Choroid plexus epithelial cell (primary cell): ENCODE measurements around a stretch of chr16.

DNA sequence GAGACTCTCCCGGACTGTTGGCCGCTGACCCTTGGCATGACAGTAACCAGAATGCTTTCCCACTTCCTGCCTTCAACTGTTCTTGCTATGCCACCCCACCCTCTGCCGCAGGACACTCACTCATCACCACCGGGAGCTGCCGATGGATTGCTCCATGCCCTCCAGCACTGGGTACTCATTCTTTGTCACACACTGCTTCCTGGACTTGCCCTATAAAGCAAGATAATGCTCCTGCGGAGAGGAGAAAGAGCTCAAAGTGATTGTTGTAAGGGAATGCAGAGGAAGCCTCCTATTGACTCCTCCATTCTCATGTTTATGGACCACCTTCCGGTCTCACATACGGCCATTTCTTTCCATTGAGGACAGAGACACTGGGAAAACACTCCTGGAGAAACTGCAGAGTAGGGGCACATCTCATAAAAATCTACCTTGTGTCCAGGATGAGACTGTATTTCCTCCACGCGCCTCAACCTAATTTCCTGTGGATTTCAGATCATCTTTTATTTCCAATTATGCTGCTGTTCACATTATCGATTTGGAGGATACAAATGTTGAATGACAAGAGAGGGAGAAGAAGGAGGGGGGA, 485.9 kb upstream of the SALL1 start:
- RRBS, result no CpG with 5 or more reads among the region's 11 CpGs

GRCh38 chr16:51834169-51834592, 683.1 kb upstream of the SALL1 start:
- RRBS, result no CpG with 5 or more reads among the region's 10 CpGs

DNA sequence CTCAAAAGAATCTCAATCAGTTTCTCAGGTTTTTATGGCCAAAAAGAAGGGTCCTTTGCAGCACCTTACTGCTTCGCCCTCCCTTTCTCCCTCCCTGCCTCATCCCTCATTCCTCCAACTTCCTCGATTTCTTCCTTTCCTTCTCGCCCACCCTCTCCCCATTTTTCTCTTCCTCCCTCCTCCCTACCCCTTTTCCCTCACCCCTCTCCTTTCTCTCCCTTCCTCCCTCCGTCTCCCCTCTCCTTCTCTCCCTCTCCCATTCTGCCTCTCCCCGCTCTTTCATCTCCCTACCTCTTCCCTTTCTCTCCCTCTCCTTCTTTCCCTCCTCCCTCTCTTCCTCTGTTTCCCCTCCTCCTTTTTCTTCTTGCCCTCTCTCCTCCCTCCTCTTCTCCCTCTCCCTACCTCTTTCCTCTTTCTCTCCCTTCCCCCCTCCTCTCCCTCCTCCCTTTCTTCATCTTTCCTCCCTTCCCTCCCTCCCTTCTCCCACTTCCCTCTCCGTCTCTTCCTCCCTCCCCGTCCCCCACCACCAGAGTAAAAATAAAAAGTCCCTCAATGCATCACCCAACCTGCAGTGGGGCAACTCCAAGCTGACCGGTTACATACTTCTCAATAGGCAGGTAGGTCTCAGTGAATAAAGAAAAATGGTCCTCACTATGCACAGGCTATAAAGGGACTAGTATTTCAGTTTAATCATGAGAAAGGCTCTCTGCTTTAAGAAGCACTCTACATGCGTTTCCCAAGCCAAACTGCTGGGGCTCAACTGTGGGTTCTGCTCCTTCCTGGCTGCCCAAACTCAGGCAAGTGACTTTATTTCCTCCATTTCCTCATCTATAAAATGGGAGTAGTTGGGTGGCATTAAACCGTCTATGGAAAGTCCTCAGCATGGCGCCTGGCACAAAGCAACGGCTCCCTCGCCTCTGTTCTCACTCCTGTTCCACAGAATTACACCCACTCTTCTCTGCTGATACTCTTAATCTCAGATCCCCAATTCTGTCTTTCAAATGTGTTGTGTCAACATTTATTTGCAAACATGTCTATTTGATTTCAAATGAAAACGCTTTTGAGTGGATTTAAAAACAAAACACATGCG, 10.3 kb downstream of the CHD9NB start:
- RRBS, result no CpG with 5 or more reads among the region's 15 CpGs

- RRBS, result no CpG with 5 or more reads among the region's 5 CpGs
Observed at GRCh38 chr16:53045464-53046156, 7.1 kb downstream of the CHD9NB start.

- RRBS, result no CpG with 5 or more reads among the region's 4 CpGs
Observed at GRCh38 chr16:53065514-53066038, 10.8 kb downstream of the CHD9 start.

DNA sequence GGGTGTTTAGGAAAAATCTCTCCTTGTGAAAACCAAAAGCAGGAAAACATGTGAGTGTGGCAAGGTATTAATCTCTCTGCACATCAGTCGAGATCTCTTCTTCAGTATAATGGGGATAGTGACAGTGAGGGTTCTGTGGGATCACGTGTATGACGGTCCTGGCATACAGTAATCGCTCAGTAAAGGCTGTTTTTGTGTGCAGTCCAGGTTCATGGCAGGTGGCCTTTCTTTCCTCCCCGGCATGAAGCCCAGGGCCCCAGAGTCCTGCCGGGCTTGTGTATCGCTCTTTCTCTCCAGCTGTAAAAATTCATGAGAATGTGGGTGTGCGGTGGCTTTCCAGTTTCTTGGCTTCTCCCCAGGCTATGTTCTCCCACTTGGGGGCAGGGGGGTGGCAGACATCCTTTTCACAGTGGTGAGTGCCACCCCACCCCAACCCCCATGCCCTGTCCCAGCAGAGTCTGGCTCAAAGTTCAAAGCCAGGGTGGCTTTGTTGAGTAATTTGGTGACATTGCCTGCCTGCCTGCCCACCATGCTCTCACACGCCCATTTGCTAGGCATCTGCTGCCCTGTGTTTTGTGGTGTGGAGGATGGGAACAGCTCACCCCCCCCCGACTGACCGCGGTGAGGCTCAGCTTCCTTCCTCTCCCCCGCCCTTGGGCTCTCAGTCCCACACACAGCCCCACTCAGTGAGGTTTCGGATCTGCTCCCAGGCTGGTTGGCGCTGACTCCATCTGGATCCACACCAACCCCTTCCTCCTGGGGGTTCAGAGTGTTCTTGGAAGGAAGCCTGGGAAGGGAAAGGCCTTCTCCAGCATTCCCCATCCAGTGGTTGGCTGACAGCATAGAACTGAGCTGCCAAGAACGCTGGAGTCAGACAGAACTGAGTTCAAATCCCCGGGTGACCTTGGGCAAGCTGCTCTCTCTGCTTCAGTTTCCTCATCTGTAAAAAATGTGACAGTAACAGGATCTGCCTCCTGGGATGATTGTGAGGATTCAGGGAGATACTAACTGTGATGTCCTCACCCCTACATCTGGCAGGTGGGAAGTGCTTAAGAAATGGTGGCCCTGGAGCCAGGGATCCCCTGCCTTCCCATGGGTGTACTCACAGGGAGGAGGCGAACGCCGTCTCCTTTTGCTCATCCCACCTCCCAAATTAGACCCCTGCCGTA, 36.0 kb downstream of the CHD9 start:
- RRBS, result no CpG with 5 or more reads among the region's 21 CpGs

DNA sequence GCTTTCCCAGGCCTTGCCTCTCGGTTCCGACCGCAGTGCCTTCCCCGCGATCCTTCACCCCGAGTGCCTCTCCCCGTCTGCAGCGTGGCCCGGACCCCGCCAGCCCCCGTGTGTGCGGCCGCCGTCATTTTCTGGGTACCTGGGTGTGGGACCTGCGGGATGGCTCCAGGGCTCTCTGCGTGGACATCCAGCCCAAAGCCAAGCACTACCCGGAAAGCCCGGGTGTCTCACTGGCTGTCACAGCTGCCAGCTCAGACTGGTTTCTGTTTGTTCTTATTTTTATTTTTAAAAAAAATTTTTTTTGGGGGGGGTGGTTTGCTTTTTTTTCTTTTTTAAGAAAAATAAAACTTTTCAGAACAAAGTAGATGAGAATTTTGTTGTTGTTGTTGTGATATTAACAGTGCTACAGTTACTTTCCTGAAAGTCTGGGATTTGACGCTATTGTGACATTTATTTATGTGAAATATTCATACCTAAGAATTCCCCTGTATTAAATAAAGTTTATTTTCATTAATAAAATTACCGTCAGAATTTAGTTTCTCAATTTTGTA, 77.1 kb downstream of the CHD9 start:
- RRBS, result under 1% methylated on average over 6 of the region's 20 CpGs

GRCh38 chr16:53238311-53238753, 183.5 kb downstream of the CHD9 start:
- RRBS, result no CpG with 5 or more reads among the region's 5 CpGs

DNA sequence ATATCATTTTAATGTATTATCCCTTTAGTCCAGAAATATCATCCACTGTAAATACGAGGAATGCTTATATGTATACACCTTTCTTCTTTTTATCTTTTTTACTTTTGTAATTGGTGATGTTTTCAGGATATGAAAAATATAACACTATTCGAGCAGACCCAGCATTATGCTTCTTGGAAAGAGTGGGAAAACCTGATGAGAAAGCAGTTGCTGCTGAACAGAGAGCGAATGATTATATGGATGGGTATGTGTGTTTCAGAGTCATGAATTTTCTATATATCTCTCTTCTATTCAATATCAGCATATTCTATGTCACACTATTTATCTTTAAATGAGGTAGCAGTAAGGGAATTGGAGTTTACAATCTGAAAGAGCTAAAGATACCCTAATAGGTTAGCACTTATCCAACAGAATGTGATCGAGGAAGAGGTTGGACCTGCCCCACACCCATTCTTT, 148.1 kb upstream of the RBL2 start:
- RRBS, result no CpG with 5 or more reads among the region's 4 CpGs

DNA sequence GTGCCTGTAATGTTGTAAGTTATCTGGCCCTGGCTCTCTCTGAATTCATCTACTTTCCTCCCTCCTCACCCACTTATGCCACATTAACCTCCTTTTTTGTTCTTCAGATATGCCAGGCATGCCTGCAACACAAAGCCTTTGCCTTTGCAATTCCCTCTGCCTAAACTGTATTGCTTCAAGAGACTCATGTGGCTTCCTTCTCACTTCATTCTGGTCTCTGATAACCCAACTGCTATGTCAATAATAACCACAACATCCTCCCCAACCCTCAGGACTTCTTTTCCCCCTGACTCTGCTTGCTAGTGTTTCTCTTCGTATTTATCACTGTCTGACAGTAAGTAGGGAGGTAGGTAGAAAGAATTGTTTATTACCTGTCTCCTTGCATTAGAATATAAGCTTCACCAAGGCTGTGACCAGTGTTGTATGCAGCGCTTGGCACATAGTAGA, 22.3 kb downstream of the RBL2 start:
- RRBS, result no CpG with 5 or more reads among the region's 2 CpGs

- RRBS, result no CpG with 5 or more reads among the region's 2 CpGs
Observed at GRCh38 chr16:53775189-53775518, 71.2 kb downstream of the FTO start.

DNA sequence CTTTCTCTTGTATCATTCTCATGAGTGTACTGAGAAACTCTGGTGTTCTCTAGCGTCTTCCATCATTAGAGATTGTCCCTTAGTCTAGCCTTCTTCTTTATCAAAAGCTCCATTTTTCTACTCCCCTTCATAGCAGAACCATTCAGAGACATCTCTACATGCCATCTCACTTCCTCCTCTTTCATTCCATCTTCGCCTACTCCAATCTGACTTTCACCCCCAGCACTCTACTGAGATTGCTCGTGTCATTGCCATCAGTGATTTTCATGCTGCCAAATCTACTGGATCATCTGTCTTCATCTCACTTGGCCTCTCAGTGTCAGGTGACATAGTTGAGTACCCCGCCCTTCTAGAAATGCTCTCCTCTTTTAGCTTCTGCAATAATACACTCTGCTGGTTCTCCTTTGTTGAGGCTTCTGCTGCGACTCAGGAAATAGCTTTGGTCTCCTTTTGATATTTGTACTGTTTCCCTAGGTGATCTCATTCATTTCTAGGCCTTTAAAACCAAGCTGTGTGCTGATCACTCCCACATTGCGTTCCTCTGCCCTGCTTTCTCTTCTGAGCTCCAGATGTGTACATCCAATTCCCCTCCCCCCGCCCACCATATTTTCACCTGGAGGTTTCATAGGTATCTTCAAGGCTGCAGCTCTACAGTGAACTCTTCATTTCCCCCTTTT, 119.1 kb downstream of the FTO start:
- RRBS, result no CpG with 5 or more reads among the region's 7 CpGs

- RRBS, result no CpG with 5 or more reads among the region's 14 CpGs
Observed at GRCh38 chr16:54080397-54081291, 205.9 kb downstream of the IRX3 start.

DNA sequence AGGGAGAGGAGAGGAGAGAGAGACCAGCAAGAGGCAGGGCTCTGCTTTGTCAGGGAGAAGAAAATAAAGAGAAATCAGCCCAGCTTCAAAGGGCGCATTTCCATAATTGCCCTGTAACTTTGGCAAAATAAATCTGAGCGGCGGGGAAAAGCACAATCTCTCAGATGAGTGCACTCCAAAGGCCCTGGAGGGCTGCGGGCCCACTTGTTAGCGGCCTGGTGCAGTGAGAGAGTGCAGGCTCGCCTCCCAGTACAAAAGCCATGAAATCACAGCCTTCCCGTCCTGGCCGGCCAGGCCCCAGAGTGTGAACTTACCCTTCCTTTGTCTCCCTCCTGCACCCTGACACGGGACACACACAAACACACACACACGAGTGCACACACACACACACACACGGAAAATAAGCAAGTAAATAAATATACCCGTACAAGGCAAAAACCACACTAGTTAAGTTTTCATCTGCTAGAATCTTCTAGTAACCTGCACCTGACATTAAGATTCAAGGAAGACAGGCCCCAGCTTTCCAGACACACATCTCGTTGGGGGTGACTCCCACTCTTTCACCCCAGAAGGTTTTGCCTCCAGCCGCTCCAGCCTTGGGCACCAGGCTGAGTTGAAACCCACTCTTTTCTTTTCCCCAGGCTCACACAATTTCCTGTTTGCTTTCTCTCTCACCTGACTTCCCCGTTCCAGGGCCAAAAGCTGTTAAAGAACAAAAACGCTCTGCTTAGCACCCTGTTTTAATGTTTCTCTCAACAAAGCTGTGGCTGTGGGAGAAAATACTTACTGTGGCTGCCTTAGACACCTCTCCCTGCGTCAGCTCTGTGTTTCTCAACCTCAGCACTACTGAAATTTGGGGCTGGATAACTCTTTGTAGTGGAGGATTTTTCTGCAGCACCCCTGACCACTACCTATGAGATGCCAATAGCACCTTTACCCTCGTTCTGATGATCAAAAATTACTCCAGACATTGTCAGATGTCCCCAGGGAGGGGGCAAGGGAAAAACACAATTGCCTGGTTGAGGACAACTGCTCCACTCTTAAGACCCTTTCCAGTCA, 8.4 kb downstream of the IRX3 start:
- RRBS, result no CpG with 5 or more reads among the region's 18 CpGs

DNA sequence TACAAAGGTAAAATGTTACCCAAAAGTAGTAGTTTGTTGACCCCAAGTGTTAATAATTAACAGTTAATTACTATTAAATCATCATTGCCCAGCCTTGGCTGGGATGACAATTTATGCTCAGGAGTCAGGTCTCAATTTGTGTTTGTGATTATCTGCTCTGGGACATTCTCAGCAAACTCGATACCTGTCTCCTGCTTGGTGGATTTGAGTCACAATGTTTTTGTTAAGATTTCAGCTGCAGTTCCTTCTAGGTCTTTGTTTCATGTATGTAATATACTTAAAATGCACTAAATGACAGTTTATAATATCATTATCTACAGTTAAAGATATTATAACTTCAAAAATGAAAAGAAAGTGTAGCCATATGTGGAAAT, 172.4 kb upstream of the IRX3 start:
- RRBS, result no CpG with 5 or more reads among the region's 1 CpG

DNA sequence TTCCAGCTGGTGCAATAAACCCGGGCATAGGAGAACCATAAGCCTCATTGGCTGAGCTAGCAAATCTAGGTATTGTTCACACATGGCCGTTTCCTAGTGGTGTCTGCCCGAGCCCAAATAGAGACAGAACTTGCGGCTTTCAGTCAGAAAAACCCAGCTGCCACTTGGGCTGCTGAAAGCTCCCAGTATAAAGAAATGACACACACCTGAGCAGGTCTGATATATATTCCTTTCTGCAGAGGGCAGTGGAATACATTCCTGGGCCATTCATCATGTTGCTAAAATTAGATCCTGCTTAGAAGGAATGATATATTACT, 83.9 kb upstream of the IRX5 start:
- RRBS, result no CpG with 5 or more reads among the region's 4 CpGs

DNA sequence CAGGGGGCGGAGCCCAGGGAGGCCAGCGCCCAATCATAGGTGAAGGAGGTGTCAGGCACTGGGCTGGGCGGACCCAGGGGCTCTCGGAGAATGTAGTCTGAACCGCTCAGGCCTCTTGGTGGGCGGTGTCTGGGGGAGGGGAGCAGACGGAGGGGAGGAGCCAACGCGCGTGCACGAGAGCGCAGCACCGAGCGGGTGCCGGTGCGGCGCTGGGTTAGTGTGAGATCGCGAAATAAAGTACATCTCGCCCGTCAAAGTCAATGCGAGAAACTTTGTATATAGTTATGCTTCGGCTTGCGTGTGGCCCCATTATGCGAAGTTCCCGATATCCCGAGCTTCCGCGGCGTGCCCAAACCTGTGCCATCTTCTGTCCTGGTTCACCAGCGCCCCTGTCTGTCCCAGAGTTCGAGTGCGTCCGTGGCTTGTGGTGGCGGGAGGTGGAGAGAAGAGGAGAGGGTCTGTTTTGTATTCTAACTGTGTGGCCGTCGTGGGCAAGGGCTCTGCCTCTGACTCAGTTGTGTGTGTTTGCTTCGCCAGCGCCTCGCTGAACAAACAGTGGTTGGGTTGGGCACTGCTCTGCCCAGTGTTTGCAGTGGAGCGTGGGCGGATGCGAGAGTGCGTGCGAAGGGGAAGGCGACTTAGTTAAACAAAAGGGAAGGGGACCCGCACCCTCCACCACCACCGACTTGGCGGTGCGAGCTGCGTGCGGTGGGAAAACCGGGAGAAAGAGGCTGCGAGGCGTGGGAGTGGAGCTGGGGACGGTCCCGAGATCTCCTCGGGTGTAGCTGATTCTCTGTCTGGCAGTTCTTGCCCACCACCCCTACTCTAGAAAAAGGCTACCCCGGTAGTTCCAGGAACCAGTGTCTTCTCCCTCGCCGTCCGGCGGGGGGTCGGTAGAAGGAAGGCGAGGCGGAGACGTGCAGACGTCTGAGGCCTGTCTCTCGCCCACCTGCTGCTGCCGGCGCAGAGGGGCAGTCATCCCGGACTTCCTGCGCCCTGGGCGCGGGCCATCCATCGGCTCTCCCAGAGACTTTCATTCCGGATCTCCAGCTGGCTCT, 1.1 kb upstream of the IRX5 start:
- RRBS, result 2% methylated on average over 13 of the region's 77 CpGs

DNA sequence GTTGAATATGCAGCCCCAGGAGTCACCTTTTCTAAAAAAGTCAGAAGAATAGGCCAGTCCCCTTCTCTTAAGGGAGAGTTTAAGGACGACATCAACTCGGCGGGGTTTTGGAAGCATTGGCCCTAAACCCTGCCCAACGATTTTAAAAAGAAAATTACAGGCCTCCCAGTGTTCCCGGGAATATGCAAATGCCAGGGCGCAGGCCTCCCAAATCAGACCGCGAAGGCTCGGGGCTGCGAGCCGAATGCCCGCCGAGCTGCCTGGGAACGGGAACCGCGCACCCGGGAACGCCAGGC, 5.5 kb downstream of the IRX5 start:
- RRBS, result 6% methylated on average over 9 of the region's 18 CpGs

GRCh38 chr16:54939485-54940145, 8.9 kb downstream of the IRX5 start:
- RRBS, result no CpG with 5 or more reads among the region's 31 CpGs

GRCh38 chr16:55479829-55480862, 1.1 kb downstream of the MMP2 start:
- RRBS, result 4% methylated on average over 2 of the region's 39 CpGs